NT2/D1 (cell line): ENCODE measurements around a stretch of chr16.

DNA sequence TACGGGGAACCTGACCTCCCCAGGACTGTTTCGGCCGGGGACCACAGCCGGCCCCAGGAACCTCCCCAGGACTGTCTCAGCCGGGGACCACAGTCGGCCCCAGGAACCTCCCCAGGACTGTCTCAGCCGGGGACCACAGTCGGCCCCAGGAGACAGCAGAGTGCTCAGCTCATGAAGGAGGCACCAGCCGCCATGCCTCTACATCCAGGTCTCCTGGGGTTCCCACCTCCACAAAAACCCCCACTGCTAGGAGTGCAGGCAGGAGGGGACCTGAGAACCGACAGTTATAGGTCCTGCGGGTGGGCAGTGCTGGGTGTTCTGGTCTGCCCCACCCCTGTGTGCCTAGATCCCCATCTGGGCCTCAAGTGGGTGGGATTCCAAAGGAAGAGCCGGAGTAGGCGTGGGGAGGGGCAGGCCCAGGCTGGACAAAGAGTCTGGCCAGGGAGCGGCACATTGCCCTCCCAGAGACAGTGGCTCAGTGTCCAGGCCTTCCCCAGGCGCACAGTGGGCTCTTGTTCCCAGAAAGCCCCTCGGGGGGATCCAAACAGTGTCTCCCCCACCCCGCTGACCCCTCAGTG, 4.4 kb downstream of the RHBDF1 start:
- RRBS, 2 experiments, result 86% methylated on average over 3 of the region's 17 CpGs

DNA sequence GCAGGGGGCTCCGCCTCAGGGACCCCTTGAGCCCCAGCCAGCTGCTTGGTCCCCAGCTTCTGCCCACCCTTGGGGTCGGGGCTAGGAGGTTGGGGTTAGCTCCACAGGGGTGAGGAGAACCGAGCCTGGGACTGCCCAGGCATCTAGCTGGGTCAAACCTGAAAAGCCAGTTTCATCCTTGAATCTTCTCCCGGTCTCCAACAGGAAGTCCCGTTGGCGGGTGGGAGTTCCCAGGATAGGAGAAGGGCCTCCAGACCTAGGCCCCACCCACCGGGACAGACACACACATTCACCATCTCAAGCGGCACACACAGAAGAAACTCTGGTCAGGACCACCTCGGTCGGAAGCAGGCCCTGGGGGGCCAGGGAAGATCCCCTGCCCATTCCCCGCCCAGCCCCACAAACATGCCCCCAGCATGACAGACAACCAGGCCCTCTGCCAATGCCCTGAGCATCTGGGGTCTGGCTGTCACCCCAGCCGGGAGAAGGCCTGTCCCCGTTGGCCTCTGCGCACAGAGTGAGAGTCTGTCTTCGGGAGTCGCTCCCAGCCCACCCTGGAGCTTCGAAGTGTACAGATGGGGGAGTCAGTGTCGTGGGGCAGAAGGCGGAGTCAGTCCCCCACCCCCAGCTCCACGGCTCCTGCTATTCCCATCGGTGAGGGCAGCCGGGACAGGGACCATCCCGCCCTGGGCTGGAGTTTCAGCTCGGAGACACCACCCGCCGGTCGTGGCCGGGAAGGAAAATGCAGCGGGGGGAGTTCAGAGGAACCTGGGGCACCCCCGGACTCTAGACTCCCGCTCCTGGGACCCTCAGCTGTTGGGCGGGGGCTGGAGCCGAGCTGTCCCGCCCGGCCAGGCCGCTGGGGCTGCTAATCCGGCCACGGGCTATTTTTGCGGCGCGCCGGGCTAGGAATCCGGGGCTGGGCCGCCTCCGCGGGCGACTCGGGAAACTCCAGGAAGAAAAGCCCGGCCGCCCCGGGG, 773 bp downstream of the RHBDF1 start:
- RRBS, 2 experiments, result 2 to 3% methylated on average over 20 to 24 of the region's 51 CpGs

- RRBS, 2 experiments, result no CpG with 5 or more reads among the region's 34 CpGs
Measured at GRCh38 chr16:85986-86922, 8.2 kb downstream of the MPG start.

- RRBS, 2 experiments, result no CpG with 5 or more reads among the region's 3 CpGs
Measured at GRCh38 chr16:119845-120283, 18.6 kb downstream of the NPRL3 start.

DNA sequence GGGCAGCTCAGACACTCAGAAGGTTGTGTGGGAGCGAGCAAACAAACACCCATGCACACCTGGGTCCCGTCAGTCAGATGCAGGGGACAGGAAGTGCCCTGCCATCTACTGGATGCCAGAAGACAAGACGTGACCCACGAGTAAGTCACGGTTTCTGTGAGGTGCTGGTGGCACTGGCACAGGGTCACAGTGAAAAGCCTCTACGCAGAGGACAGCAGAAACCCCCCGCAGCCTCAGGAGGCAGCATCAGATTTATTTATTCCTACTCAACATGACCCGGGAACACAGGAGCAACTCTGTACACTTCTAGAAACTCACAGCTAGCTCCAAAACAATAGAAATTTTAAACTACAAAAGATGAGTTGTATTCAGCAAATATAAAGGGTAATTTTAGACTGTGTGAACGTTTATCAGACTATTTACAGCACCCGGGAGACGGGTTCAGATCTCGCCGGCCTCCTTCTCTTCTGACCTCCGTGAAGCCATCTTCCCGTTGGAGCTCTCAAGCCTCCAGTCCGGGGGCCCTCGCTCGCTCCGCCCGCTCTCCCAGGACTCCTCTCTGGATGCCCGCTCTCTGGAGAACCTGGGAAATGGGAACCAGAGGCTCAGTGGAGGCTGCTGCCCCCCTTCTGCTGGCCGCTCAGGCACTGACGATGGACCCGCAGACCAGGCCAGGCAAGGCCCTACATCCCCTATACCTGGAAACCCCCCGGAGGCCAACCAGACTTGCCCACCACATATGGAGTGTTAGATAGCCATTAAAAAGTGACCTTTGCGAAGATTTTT, 8.7 kb downstream of the HBQ1 start:
- RRBS, 2 experiments, result 96 to 100% methylated on average over 2 of the region's 26 CpGs

DNA sequence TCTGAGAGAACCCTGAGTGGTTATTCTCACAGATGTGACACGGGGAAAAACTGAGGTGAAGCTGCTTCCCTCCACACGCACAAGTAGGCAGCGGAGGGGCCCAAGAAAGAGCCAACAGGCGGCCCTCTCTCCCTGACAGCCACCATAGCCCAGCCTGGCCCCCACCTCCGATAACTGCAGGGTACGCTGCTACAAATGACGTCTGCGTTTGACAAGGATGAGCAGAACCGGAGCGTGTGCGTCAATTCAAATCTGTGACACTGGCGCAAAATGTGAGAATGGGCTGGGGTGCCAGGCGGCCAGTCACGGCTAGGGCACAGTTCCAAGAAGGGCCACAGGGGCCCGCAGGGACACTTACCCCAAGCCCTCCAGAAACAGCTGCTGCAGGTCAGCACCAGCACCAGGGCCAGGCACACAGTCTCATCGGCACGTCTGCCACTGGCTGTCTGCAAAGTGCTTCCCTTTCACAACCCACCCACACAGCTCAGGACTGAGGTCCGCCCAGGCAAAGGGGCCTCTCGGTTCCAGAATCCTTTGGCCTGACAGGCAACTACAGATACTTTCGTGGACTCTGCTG, 14.5 kb downstream of the AXIN1 start:
- RRBS, 2 experiments, result no CpG with 5 or more reads among the region's 20 CpGs

- RRBS, 2 experiments, result no CpG with 5 or more reads among the region's 9 CpGs
Measured at GRCh38 chr16:355005-355441, 2.5 kb upstream of the AXIN1 start.

- RRBS, 2 experiments, result 81 to 93% methylated on average over 6 of the region's 22 CpGs
Measured at GRCh38 chr16:369320-369890, 933 bp downstream of the MRPL28 start.

GRCh38 chr16:386543-387377, 5.0 kb upstream of the PGAP6 start:
- RRBS, 2 experiments, result no CpG with 5 or more reads among the region's 22 CpGs

DNA sequence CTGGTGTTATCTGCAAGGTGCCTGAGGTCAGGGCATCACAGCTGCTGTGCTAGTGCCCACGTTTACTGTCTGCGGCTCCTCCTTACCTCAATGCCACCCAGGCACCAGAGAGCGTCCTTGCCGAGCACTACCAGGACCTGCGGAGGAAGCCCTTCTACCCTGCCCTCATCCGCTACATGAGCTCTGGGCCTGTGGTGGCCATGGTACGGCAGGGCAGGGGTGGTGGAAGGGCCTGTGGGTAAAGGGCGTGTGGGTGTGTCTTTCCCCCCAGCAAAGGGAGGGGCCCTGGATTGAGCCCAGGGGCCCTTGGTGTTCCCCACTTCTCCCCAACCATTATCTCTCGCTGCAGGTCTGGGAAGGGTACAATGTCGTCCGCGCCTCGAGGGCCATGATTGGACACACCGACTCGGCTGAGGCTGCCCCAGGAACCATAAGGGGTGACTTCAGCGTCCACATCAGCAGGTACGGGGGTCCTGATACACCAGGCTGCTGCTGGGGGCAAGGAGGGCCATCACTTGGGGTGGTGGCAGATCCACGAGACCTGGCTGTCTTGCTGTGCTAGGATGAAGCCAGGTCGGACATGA, 2.3 kb upstream of the DECR2 start:
- RRBS, 2 experiments, result no CpG with 5 or more reads among the region's 19 CpGs

GRCh38 chr16:424312-424604, 1.2 kb upstream of the RAB11FIP3 start:
- RRBS, 2 experiments, result no CpG with 5 or more reads among the region's 10 CpGs

DNA sequence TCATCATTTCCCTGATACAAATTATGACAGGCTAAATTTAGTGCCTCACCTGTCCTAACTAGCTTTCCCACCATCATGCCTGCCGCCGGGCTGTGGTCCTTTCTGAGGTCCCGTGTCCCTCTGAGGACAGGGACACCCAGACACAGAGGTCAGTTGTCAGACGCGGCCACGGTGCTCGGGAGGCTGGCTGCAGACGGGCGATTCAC, 941 bp upstream of the RAB11FIP3 start:
- RRBS, 2 experiments, result no CpG with 5 or more reads among the region's 9 CpGs

DNA sequence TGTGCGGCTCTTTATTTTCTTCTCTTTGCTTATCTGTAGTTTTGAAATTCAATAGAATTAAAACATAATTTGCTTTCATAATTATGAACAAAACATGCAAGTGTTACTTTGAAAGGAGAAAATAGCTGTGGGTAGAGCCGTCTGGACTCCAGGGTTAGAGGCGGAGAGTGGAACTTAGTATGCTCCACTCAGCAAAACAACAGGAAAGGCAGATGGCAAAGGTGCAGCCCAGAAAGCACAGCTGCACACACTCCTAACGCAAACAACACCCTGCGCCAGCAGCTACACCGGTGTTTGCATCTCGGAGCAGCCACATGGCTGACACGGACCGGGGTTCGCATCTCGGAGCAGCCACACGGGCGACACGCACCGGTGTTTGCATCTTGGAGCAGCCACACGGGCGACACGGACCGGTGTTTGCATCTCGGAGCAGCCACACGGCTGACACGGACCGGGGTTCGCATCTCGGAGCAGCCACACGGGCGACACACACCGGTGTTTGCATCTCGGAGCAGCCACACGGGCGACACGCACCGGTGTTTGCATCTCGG, 12.3 kb upstream of the CAPN15 start:
- RRBS, 2 experiments, result no CpG with 5 or more reads among the region's 34 CpGs

GRCh38 chr16:537742-538818, 10.6 kb downstream of the CAPN15 start:
- RRBS, 2 experiments, result 96% methylated on average over 6 of the region's 62 CpGs; no CpG with 5 or more reads in 1 of the 2 experiments

- RRBS, 2 experiments, result no CpG with 5 or more reads among the region's 37 CpGs
Measured at GRCh38 chr16:565518-566479, 1.0 kb upstream of the NHLRC4 start.

DNA sequence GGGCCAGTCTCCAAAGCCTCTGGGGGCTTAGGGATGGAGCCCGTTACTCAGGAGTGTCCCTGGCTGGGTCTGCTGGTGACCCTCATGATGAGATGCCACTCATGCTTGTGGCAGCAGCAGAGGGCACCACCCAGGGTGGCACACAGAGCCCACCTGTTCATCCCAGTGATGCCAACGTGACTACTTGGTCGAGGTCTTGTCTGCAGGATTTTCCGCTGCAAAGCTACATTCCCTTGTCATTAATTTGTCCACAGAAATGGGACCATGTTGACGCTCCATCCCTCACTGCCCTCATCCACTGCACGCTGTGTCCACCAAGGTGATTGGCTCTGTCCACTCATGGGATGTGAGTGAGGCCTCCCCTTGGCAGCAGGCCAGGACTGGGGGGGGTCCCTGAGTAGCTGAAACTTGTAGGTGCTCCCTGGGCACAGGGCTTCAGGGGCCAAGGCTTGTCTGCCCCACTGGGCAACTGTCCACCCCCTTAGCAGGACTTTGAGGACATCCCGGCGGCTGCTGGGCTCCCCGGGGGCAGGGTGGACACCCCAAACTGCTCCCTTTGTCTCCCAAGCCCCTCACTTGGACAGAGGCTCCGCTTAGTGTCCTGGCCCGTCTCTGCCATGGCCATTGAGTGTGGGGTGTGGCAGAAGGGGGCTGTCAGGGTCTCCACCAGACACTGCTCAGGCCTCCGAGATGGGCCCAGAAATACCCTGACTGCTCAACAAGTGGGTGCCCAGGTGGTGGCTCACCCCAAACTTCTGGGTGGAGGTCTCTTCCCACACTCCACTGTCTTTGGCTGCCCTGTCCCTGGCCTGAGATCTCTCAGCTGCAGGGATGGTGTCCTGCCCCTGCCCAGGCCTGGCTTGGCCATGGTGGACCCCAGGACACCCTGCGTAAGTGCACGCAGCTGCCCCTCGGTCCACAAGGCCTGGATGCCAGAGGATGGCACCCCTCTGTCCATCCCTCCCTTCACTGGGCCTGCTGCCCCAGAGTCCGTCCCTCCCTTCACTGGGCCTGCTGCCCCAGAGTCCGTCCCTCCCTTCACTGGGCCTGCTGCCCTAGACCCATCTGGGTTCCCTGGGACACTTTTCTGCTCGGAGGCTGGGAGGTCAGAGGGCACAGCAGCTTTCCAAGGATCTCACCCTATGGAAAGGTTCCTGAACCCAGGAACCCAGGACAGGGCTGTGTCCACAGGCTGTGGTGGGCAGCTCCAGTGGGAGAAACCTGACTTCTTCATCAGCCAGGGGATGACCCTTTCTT, 3.0 kb upstream of the RAB40C start:
- RRBS, 2 experiments, result no CpG with 5 or more reads among the region's 18 CpGs

- RRBS, 2 experiments, result no CpG with 5 or more reads among the region's 38 CpGs
Measured at GRCh38 chr16:595770-596894, 6.3 kb downstream of the RAB40C start.

- RRBS, 2 experiments, result 57 to 61% methylated on average over 8 of the region's 29 CpGs
Measured at GRCh38 chr16:610607-611428, 20.0 kb upstream of the WFIKKN1 start.

DNA sequence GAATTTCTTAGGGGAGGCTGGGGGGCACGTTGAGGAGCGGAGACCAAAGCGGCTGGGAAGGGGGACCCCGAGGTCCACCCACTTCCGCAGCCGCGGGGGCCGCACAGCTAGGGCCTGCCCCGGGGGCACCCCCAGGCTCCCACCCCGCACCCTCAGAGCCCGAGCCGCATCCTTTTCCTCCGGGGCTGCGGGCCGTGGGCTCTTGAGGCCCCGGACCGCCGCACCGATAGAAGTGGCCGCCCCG, 343 bp downstream of the METTL26 start:
- RRBS, 2 experiments, result 1 to 4% methylated on average over 6 of the region's 21 CpGs

DNA sequence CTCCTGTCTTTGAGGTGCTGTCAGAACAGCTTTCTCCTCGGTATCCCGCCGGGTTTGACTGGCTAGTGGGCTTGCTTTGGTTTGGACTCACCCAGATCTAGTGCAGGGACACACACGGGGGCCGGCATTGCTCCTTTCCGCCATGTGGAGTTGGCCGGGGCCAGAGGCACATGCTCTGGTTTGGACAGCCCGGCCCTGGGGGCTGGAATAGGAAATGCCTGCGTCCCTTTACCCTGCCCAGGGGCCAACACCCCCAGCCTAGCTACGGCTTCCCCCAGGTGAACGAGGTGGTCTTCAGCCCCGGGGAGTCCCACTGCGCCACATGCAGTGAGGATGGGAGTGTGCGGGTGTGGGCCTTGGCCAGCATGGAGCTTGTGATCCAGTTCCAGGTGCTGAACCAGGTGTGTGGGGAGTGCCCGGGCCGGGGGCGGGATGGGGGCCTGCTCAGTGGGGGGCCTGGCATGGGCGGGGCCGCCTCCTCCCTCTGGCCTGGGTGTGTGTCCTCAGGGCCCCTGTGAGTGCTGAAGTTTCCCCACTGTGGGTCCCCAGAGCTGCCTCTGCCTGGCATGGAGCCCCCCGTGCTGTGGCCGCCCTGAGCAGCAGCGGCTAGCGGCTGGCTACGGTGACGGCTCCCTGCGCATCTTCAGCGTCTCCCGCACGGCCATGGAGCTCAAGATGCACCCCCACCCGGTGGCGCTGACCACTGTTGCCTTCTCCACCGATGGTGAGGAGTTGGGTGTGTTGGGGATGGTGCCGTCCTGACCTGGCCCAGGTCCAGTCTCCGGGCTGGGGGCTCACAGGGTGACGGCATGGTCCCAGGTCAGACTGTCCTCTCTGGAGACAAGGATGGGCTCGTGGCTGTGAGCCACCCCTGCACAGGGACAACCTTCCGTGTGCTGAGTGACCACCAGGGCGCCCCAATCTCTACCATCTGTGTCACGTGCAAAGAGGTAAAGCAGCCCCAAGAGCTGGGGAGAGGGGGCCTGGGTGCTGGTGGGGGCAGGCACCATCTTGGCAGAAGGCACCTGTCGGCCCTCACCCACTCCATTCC, 2.2 kb upstream of the RHOT2 start:
- RRBS, 2 experiments, result 91 to 98% methylated on average over 8 to 11 of the region's 40 CpGs